Measurements from ENCODE around the genes ZNF136, TNPO2 and THSD8.

DNA sequence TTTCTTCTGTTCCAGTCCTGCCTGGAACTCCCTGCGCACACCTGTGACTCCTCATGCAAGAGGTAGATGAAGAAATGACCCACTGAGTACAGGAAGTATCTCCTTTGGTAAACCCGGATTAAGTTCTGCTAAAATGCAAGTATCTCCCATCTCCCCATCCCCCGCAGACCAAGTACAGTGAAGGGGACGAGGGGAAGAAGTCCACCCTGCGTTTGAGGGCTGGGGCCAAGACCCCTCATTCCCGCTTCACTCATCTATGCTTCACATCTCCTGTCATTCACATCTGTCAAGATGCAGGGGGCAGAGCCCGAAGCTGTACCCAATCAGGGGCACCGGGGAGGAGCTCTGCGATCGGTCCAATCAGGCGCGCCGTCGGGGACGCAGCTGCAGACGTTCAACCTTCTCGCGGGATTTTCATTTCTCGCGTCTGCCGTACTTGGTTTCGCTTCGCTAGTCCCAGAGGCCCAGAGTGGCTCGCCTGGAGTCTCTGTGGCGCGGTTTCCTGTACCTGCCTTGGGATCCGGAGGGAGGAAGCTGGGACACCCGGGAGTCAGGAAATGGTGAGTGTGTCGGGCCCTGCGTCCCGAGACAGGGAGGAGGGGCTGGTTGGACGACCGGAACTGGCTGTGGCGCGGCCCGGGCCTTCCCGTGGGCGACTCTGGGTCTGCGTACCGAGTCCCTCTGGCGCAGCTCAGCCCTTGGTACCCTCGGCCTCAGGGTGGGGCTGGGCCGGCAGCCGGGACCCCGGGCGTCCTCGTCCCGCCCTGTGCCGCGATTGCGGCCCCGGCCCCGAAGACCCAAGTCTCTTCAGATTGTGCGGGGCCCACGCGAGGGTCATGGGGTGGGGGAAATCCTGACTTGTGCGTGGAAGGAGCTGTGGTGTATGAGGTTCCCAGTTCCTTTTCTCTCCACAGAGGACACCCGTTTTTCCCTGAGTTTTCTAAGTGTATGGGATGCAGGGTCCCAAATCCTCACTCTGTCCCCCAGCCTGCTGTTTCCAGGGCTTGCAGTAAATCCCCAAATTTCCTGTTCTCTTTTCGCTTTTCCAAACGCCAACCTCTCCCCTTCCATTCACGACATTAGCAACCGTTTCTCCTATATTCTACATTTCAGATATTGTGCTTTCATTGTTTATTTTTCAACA is at the start of gene ZNF136:
Gene ZNF136, plus strand, starts transcription at position 450 of the 1,144 bp plus-strand sequence.
- PRO-cap: bidirectional peak, plus-strand start at position 467 of the sequence, minus-strand start at position 279 of the sequence

DNA sequence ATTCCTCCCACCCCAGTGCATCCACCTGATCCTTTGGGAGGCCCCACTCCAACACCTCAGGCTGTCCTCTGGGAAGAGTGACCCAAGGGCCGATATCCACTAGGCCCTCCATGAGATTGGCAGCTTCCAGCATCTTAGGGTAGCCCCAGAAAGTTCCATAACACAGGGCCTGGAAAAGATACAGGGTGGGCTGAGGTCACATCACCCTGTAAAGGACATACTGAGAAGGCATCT is 1.6 kb downstream of the ZNF44 start:
- PRO-cap: no peak

DNA sequence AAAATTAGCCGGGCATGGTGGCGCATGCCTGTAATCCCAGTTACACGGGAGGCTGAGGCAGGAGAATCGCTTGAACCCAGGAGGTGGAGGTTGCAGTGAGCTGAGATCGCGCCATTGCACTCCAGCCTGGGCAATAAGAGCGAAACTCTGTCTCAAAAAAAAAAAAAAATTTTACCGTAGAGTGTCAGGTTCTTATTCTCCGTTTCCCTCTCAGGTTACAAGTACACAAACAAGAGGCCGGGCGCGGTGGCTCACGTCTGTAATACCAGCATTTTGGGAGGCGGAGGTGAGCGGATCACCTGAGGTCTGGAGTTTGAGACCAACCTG is 1.2 kb downstream of the ZNF564 start:
- PRO-cap: no peak

DNA sequence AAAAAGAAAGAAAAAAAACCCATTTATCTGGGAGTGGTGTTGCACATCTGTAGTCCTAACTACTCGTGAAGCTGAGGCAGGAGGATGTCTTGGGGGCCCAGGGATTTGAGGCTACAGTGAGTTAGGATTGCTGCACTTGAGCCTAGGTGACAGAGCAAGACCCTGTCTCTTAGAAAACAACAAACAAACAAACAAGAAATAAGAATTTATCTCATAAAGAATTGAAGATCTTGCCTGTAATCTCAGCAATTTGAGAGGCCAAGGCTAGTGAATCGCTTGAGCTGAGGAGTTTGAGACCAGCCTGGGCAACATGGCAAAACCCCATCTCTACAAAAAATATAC is 12.2 kb downstream of the ZNF791 start:
- PRO-cap: no peak

- PRO-cap: no peak
These were observed 14.5 kb downstream of the MAN2B1 start for GRCh38 chr19:12651952-12652476.

- PRO-cap: no peak
These were observed 1.2 kb downstream of the WDR83OS start for GRCh38 chr19:12668023-12668466.

GRCh38 chr19:12668475-12668873 is 741 bp downstream of the WDR83OS start:
- PRO-cap: no peak

DNA sequence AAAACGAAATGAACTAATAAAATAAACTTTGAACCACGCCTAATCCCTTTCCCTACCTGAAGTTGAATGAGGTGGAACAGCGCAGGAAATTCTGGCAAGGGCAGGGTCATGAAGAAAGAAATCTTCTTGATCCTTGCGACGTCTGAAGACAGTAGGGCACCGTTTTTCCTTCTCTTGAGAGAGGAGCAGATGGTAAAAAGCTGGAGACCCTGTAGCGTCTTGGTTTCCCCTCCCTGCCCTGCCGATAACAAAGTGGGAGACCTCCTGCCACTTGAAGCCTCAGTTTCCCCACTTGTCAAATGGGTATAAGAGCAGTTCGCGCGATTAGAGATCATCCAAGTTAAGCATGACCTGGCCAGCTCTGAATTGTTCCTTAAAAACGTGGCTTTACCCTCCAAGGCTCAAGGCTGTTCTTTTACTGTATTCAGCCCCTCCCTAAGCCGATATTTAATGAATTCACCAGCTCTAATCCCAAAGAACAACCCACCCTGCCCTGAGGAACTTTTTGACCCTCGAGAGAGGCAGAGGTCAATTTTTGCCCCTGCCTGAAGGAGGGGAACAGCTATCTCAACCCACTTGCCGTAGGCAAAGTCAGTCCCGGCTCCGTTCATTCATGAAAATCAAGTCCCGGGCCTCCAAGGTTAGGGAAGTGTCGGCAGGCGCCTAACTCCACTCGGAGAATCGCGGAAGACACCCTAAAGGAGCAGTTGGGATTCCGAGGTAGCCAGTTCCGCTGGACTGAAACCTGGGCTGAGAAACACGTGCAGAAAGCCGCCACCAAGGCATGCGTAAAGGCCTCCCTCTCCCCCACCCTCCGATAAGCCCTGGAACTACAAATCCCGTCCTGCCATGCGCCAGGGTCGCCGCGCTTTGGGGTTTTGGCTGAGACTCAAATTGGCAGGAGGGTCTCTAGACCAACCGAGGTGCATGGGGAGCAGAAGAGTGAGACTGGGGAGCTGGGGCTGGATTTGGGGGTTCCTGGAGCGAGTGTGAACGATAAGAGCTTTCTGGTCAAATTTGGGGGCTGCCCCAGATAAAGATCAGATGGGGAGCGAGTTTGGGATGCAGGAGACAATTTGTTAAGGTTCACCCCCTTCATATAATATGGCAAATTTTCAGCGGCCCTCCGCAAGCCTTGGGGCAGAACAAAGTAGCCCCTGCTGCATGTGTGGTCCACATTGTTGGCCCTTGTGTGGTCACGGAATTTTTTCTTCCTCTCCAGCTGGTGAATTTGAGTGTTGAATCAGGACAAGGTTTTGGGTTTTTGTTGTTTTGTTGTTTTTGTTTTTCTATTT is at the start of gene TNPO2:
Gene TNPO2, minus strand, starts transcription at position 740 of the 1,295 bp plus-strand sequence.
- PRO-cap: no peak

DNA sequence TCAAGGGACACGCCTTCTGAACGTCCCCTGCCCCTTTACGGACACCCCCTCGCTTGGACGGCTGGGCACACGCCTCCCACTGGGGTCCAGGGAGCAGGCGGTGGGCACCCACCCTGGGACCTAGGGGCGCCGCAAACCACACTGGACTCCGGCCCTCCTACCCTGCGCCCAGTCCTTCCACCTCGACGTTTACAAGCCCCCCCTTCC is 1.4 kb downstream of the JUNB start:
- PRO-cap: no peak

DNA sequence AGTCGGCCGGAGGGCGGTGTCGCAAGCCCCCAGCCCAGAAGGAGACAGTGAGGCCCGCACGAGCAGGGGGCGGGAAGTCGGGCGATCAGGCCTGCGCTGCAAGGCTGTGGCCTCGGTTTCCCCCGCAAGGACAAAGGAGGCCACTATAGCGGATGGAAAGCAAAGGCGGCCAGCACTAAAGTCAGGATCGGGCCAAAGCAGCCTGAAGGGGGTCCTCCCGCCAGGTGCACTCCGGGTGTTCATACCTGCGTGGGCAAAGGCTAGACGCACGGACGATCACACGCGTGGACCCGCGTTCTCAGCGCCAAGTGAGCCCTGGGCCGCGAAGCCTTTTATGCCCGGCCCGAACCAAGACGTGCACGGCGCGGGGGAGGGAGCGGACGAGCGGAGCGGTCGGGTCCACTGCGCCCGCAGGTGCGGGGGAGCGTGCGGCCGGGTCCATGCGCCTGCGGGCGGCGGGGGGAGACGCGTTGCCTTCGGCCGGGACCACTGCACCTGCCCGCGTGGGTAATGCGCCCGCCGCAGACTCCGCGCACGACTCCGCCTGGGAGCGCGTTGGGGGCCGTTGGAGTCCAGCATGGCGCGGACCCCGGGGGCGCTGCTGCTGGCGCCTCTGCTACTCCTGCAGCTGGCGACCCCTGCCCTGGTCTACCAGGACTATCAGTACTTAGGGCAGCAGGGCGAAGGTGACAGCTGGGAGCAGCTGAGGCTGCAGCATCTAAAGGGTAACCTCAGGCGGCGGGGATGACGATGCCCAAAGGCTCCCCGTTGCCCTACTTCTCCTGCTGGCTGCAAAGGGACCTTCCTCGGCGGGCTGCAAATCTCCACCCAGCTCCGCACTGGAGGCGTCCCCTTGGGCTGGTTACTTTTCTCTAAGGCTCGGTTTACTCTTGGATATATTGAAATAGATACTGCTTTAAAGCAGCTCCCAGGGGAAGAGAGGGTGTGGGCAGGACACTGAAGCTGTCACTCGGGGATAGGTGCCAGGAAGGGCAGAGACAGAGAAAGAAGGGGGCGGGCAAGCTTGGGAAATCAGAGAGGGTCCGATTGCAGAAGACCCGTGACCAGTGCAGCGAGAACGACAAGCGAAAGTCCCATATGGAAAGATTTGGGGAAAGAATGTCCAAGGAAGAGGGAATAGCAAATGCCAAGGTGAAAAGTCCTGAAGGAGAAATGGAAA is at the start of gene THSD8:
Gene THSD8, plus strand, starts transcription at position 575 of the 1,180 bp plus-strand sequence.
- PRO-cap: bidirectional peak, plus-strand start at position 441 of the sequence, minus-strand start at position 306 of the sequence; unidirectional peak, plus-strand start at position 734 of the sequence

GRCh38 chr19:12953898-12955200 is 2.7 kb downstream of the GADD45GIP1 start:
- PRO-cap: no peak

DNA sequence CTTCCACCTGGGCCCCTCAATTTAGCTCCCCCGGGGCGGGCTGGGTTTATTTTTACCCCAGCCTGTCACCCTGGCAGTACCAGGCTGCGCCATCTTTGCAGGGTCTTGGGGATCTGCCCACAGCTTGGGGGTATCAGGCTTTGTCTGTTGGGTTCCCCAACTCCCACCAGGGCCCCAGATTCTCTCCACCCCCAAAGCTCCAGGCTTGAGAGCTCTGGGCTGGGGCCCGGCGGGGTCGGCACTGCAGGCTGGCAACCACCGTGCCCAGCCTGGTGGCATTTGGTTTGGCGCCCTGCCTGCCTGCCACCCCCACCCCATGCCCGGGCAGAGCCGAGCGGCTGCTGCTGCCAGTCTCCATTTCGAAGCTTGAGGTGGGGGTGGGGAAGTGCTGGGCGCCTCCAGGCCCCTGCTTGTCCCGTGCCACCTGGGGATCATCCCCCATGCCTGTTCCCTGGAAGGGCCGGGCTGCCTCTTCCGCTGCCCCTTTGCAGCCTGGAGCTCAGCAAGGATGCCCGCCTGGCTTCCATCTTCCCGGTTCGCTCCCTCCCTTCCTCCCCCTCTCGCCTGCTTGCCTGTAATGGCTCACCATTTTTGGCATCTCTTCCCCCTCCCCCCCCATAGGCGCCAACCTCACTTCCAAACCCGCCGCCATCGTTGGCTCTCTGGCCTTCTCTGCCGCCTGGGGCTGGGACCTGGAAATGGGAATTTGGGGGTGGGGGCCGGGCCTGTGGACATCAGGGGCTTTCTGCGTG is 11.5 kb downstream of the NFIX start:
- PRO-cap: no peak

- PRO-cap: no peak
These were observed 18.6 kb downstream of the NFIX start for GRCh38 chr19:13013634-13014547.

DNA sequence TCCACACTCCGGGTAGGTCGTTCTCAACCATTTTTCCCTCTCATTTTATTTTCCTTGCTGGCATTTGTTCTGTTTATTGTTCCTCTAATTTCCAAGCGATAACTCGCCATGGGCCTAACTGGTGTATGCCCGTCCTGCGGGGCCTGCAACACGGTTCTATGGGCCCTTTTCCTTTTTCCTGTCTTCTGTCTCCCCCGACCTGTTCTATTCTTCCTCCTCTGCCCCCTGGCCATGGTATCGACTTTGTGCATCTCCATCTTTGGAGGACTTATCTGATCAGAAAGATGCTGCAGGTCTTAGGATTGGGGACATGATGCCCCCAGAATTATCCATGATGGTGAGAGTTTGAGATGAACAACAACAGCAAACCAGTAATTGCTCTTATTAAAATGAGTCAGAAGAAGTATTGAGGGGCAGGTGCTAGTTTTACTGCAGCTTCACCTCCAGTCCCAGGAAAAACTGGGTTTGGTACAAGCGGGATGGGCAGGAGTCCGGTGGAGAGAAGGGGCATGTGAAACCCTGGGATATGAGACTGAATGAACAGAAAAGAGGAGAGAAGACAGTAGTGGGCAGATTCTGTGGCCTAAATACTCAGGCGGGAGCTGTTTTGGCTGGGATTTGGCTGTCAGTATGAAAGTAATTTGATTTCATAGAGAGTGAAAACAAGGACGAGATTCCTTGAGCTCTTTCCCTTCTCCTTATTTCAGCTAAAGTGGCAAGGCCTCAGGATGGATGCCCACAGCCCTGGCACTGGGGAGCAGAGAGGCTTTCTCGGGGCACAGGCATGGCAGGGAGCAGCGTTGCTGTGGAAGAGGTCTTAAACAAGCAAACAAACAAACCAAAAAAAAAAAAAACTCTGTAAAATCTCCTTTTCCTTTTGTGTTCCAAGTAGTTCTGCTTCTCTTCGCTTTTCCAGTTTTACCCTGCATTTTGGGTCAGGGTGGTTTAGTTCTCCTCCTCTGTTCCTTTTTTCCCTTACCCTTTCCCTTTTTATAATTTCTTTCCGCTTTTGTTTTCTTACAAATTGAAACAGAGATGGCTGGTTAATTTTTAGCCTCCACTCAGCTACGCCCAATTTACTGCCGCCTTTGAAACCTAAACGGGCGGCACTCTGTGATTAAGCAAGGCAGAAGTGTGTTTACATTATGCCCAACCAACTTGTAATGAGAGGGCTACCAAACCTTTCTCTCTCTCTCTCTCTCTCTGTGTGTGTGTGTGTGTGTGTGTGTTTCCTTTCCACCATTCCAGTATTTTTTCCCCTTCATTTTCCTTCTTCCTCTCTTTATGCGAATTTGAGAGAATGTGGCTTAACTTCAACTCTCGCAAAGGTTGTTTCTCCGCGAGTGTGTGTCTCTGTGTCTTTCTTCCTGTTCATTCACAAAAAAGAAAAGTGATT is 30.8 kb downstream of the NFIX start:
- PRO-cap: no peak

- PRO-cap: no peak
These were observed 34.1 kb downstream of the NFIX start for GRCh38 chr19:13029497-13029726.

DNA sequence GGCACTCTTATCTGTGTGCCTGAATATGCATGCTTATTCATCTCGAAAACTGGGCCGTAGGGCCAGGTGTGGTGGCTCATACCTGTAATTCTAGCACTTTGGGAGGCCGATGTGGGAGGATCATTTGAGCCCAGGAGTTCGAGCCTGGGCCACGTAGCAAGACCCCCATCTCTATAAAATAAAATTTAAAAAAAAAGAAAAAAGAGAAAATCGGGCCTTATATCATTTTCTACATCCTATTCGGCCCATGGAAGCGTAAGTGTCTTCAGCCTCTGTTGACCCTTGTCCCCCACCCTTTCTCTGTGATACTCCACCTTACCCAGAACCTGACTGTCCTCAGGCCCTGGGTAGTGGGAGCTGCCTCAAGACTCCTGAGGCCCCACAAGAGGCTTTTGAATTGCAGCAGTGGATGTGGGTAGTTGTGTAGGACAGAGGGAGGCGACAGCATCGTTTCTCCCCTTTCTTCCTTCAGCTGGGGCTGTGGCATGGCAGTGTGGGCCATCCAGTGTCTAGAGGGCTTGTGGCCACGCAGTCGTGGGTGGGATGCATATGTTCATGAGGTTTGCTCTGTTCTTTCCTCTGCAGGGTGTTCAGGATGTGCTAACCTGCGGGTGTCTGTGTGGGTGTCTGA is 48.6 kb downstream of the NFIX start:
- PRO-cap: no peak

GRCh38 chr19:13052733-13053583 is 49.7 kb downstream of the LYL1 start:
- PRO-cap: no peak

DNA sequence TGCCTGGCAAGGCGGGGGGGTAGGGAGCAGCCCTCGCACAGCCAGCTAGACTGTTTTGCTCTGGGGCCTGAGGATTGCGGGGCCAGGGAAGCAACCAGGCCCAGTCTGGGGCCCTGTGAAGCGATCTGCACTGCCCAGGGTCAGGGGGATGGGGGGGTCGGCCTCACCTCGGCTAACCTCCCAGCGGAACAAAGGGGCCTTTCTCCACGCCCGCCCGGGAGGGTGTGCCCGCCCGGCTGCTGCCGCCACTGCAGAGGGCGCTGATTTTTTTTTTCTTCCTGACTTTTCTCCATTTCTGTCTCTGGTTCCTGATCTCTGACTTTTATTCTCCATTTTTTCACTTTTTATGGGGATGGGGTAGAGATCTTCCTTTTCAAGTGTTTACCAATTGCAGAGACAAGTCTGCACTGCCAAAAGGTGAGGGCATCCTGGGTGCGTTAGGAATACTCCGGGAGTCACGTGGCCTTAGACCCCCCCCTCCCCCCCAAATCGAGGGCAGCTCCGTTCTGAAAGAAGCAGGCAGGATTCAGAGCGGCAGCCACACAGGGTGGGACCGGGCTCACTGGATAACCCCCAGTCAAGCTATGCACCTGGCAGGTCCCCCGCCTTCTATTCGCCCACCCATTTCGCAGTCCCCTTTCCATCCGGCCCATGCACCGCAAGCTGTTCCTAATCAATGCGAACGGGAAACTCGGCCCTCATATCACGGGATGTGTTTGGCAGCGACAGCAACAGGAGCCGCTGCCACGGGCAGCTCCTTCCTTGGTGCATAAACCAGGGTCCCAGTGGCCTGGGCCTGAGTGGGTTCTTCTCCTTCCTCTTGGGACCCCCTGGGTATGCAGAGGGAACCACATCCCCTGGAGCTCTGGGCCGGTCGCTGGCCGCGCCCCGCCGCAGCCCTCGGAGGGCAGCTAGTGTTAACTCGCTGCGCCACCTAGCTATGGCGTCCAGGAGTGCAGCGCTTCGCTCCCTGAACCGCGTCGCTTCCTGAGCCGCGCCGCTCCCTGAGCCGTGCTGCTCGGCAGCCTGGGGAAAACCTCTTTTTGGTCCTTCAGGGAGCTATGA is 41.7 kb downstream of the LYL1 start:
- PRO-cap: no peak

DNA sequence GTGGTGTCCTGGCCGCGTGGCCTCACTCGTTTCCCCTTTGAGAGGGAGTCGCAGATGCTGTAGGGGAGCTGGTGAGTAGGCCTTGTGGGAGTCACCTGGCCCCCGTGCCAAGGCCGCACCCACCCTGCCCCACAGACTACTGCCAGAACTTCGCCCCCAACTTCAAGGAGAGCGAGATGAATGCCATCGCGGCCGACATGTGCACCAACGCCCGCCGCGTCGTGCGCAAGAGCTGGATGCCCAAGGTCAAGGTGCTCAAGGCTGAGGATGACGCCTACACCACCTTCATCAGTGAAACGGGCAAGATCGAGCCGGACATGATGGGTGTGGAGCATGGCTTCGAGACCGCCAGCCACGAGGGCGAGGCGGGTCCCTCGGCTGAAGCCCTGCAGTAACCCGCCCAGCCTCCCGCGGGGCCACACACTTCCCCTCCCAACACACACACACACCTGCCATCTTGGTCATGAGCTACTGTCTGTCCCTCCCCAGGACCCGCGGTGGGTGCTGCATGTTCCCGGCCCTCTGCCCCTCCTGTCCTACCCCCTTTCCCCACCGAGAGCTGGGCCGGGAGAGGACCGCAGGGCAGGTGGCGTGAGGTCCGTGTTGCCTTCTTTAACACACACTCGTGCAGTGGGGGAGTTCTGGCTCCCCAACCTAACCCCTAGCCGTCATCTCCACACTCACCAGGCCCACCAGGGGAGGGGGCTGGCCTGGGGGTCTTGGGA is 12.0 kb downstream of the STX10 start:
- PRO-cap: no peak

- PRO-cap: no peak
These were observed 31.7 kb downstream of the IER2 start for GRCh38 chr19:13181763-13182378.

Data from ileum (tissue), 1 donor.